LUHMES (cell line): ENCODE measurements around a stretch of chr15.

DNA sequence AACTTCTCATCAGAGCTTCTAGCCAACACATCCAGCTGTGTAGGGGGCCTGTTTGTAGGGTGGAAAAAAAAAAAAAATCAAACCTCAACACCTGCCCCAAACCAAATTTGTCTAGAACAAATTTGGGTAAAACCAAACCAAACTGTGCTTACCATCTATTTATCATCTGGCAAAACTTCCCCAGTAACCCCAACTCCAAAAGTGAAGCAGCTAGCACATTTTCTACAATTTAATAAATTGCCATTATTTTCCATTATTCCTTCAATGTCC lies 40.7 kb downstream of the CCPG1 start:
- PRO-cap, result no peak

DNA sequence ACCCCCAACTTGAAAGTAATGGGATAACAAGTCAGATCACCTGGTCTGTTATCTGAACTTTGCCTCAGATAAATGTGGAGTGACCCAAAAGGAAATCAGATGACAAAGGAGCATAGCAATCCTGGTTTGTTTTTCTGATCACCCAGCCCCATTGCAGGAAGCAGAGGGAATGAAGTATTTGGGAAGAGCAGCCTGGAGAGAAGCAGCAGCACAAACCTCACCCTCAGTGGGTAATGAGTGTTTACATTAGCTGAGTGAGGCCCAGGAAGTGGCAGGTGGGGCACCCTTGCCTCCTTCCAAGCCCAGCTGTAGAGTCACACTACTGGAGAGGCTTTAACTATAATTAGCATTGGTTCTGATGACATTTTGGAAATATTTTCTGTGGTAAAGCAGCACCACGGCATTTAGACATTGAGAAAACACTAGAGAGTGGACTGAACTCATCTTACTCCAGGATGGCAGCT lies 48.9 kb upstream of the PRTG start:
- PRO-cap, result no peak

GRCh38 chr15:55910565-55911104 lies 82.8 kb downstream of the NEDD4 start:
- PRO-cap, result no peak

GRCh38 chr15:56132849-56133630 lies 110.6 kb downstream of the RFX7 start:
- PRO-cap, result no peak

GRCh38 chr15:56244105-56244231 lies 289 bp upstream of the RFX7 start:
- PRO-cap, result no peak

- PRO-cap, result bidirectional peak, plus-strand start at chr15:56244649, minus-strand start at chr15:56244365; bidirectional peak, plus-strand start at chr15:56244731, minus-strand start at chr15:56244730; bidirectional peak, plus-strand start at chr15:56244903, minus-strand start at chr15:56244768
Observed at GRCh38 chr15:56244232-56244866, 670 bp upstream of the RFX7 start.

GRCh38 chr15:56737702-56738362 lies 4.5 kb upstream of the ZNF280D start:
- PRO-cap, result no peak

DNA sequence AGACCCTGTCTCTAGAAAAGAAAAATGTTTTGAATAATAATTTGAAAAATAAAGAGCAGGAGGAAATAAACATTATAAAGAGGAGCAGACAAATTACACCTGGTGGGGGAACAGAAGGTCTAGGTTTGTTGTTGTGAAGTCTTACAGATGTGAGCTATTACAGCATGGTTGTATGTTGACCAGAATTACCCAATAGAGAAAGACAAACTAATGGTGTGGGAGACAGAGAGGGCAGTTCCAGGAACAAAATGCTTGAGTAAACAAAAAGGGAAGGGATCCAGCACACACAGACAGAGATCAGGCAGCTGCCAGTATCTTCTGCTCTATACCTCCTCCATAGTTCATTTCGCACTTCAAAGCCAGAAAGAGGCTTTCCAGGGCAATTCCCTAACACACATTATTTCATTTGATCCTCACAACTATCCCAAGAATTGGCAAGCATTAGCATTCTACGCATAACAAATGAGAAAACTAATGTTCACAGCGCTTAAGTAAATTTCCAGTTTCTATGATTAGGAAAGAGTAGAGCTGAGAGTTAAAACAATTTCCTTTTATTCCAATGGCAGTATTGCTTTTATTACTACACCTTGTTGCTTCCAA lies 39.6 kb upstream of the ZNF280D start:
- PRO-cap, result no peak

DNA sequence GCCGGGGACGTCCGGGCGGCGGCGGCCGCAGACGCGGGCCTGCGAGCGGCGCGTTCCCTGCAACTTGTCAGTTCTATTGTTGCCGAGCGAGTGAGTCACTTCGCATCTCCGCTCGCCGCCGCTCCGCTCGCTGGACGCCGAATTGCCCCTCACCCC lies 810 bp downstream of the TCF12 start:
- PRO-cap, result no peak

- PRO-cap, result no peak
Observed at GRCh38 chr15:56962839-56963677, 44.6 kb downstream of the TCF12 start.

DNA sequence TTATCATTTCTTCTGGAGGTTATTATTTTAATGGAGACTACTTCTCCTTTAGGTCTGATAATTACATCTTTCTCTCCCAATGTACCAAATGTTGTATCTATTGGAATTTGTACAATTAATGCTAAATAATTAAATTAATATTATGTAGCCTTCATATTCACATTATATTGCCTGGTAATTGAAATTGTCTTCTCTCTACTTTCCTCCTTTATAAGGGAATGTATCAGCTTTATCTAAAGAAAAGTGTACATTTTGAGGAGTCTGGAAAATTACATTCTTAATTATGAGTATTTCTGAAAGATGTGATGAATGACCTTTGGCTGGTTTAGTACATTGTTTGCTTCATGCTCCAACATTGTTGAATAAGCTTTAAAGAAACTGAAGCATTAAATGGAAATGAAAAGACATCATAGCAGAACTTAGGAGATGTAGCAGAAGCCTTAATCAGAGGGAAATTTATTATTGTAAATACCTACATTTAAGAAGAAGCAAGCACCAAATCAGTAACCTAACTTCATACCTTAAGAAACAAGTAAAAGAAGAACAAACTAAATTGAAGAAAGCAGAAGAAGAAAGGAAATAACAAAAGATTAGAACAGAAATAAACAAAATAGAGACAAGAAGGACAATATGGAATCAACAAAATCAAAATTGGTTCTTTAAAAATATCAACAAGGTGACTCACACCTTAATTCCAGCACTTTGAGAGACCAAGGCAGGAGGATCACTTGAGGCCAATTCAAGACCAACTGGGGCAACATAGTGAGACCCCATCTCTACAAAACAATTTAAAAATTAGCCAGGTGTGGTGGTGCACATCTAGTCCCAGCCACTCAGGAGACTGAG lies 191.1 kb upstream of the CGNL1 start:
- PRO-cap, result no peak

DNA sequence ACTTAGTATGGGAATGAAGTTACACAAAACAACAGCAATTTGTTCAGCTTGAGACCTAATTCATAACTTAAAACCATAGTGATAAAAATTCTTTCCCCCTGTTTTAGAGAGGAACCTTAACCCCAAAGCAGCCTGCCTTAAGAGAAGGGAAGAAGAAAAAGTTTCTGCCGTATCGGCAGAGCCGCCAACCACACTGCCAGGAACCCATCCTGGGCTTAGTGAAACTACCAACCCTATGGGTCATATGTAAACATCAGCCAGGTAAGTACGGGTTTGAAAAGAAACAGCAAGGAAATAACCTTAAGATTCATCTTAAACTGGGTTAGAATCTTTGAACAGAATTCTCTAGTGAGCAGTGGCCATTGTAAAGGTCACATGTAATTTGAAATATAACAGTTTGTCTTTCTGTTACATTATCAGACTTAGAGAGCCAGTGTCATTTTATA lies 93.9 kb upstream of the CGNL1 start:
- PRO-cap, result no peak

GRCh38 chr15:57296781-57297228 lies 79.5 kb upstream of the CGNL1 start:
- PRO-cap, result no peak

- PRO-cap, result no peak
Observed at GRCh38 chr15:57312331-57313184, 63.7 kb upstream of the CGNL1 start.

- PRO-cap, result no peak
Observed at GRCh38 chr15:57322084-57322474, 54.2 kb upstream of the CGNL1 start.

- PRO-cap, result no peak
Observed at GRCh38 chr15:57334264-57334838, 42.0 kb upstream of the CGNL1 start.

GRCh38 chr15:57485688-57486381 lies 105.9 kb upstream of the MYZAP start:
- PRO-cap, result no peak

DNA sequence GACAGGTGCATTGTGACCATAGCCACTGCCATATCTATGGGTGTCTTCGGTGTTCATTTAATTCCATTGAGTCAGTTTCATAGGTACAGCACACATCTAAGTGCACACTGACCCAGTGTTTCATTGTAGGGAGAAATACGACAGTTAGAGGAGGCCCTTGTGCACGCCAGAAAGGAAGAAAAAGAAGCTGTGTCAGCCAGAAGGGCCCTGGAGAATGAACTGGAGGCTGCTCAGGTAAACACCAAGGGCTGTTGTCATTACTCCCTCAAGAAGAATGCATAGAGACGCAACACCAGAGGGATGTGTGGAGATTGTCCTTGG lies 73.5 kb upstream of the MYZAP start:
- PRO-cap, result no peak

DNA sequence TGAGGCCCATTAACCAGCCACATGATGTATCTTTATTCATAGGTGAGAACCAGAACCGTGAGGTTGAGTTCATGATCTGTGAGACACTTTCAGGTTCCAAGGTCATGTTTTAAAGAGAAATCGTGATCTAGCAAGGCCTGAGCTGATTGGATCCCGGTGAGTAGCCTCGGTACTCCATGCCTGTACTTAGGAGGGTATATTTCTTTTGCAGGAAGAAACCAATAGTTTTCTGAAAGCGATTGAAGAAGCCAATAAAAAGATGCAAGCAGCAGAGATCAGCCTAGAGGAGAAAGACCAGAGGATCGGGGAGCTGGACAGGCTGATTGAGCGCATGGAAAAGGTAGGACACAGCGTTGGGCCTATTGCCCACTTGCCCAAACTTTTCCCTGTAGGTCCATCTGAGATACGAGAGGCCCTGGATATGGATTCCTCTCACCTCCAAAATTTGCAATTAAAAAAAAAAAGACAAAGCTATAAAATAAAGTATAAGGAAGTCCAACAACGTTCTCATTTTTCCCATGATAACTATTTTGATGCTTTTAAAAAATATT lies 41.8 kb downstream of the MYZAP start:
- PRO-cap, result no peak

DNA sequence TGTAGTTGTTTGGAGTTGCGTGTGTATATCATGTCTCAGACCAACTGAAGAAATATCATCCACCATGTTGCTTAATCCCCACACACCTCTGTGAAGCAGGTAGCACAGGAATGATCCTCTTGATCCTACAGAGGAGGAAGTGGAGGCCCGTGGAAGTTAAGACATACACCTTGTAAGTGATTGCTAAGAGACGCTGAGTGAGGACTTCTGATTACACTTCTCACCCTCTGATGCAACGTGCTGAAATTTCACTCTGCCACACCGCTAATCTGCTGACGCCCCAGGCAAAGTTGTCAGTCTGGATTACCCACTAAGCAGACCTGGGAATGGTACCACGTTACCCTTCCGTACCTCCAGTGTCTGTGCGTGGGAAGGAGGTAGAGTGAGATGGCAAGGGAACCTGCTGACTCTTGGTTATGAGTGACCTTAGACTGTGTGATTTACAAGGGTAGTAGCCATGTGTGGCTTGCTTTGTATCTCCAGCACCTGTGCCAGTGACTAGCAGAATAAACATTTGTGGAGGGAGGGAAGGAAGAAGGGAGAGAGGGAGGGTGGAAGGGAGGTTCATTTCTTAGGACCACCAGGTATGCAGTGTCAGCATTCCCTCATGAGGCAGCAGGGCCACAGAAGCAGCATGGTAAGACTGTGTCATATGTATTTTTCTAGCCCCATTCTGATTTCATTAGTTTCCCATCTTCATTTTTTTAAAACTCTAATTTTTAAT lies 115.1 kb downstream of the ALDH1A2 start:
- PRO-cap, result no peak